Skeletal muscle cell (primary cell): Measurements from ENCODE around the genes JMJD1C, REEP3, HERC4 and STOX1.

DNA sequence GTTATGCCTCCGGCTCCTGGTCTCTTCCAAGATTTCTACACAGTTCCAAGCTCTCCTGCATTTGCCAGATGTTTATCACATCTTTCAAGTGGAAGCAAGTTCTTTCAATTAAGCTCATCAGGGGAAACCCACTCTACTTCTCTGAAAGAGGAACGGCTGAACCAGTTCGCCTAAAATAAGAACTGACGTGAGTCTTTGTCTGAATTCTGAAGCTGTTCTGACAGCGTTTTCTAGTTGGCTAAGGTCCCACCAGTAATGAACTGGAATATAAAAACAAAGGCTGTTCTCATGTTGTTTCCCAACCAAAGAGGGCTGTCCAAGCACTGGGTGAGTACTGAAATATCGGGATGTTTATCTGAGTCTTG, 140.8 kb upstream of the NRBF2 start:
- RRBS = no CpG with 5 or more reads among the region's 6 CpGs

GRCh38 chr10:63115637-63116367, 17.3 kb upstream of the NRBF2 start:
- RRBS = no CpG with 5 or more reads among the region's 8 CpGs

DNA sequence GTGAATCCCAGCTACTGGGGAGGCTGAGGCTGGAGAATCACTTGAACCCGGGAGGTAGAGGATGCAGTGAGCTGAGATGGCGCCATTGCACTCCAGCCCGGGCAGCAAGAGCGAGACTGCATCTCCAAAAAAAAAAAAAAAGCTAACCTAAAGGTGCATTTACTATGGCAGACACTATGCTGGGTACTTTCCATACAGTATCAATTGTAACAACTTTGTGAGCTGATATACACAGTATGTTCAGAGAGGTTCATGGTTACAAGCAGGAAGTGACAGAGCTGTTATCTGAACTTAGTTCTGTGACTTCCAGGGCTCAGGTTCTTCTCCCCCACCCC, 92.5 kb downstream of the NRBF2 start:
- RRBS = no CpG with 5 or more reads among the region's 4 CpGs

DNA sequence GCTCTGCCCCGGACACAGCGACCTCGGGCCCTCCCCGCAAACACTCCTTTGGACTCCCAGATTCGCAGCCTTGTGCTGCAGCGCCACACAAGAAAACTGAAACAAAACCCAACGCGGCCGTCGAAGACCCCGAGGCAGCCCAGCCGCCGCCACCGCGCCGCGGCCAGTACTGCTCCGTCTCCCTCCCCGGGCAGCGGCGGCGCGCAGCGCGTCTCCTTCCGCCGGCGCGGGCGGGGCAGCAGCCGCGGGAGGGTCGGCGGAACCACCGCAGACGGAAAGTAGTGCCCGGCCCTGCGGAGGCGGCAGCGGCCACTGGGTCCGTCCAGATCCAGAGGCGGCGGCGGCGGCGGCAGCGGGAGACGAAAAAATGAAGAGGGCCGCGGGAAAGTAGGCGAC, at the start of gene JMJD1C:
Gene JMJD1C (minus strand): TSS at position 171 of the 396 bp plus-strand sequence.
- RRBS = under 1% methylated on average over 19 of the region's 51 CpGs

DNA sequence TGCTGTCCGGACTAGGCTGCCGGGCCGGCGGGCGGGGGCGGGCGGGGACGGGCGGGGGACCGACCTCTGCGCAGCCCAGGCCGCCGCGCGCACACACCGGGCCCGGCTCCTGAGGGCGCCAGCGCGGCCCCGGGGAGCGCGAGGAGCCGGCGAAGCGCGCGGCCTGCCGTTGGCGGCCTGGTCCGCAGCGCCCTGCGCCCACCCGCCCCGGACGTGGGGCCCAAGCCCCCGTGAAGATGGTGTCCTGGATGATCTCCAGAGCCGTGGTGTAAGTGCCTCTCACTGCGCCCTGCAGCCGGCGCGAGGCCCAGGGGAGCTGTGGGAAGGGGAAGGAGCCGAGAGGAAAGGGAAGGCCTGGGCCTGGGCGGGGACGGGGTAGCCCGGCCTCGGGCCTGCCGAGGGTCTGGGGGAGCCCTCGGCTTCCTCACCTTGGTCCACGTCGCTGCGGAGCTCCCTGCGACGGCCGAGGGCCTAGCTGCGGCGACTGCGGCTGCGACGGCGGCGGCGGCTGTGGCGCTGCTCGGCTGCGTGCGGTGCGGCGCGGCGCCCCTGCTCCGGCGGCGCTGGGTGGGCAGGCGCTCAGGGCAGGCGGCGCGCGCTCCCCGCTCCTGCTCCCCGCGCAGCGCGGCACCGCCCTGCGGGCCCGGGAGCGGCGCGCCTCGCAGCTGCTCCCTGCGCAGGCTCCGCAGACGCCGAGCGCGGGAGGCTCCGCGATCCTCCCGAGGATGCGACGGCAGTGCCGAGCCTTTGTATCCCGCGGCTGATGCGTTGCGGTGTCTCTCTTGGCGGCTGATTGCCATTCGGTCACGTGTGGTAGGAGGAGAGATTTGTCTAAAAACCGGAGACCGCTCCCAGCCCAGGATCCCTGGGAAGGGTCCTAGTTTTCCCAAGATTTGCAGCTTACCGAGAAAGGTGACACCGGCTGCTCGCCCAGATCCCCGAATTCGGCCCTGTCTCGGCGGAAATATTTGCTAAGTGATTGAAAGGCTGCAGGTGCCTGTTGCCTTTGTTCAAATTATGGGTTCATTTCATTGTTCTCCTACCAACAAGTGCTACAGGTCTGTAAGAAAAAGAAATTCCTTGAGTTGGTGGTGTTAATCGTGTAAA, at the start of gene REEP3:
Gene REEP3 (plus strand): TSS at position 92 of the 1,107 bp plus-strand sequence.
- RRBS = under 1% methylated on average over 31 of the region's 120 CpGs

- RRBS = no CpG with 5 or more reads among the region's 12 CpGs
These were observed 2.1 kb downstream of the REEP3 start for GRCh38 chr10:63522961-63524131.

- RRBS = no CpG with 5 or more reads among the region's 4 CpGs
These were observed 191.1 kb downstream of the REEP3 start for GRCh38 chr10:63712257-63712672.

GRCh38 chr10:63866047-63866442, 344.8 kb downstream of the REEP3 start:
- RRBS = no CpG with 5 or more reads among the region's 6 CpGs

- RRBS = no CpG with 5 or more reads among the region's 3 CpGs
These were observed 1512.1 kb downstream of the REEP3 start for GRCh38 chr10:65033264-65033748.

GRCh38 chr10:65891342-65891771, 1034.5 kb upstream of the LRRTM3 start:
- RRBS = no CpG with 5 or more reads among the region's 1 CpG

GRCh38 chr10:67700096-67700377, 4.0 kb upstream of the CTNNA3 start:
- RRBS = no CpG with 5 or more reads among the region's 3 CpGs

- RRBS = no CpG with 5 or more reads among the region's 7 CpGs
These were observed 28.2 kb downstream of the SIRT1 start for GRCh38 chr10:67912552-67913240.

DNA sequence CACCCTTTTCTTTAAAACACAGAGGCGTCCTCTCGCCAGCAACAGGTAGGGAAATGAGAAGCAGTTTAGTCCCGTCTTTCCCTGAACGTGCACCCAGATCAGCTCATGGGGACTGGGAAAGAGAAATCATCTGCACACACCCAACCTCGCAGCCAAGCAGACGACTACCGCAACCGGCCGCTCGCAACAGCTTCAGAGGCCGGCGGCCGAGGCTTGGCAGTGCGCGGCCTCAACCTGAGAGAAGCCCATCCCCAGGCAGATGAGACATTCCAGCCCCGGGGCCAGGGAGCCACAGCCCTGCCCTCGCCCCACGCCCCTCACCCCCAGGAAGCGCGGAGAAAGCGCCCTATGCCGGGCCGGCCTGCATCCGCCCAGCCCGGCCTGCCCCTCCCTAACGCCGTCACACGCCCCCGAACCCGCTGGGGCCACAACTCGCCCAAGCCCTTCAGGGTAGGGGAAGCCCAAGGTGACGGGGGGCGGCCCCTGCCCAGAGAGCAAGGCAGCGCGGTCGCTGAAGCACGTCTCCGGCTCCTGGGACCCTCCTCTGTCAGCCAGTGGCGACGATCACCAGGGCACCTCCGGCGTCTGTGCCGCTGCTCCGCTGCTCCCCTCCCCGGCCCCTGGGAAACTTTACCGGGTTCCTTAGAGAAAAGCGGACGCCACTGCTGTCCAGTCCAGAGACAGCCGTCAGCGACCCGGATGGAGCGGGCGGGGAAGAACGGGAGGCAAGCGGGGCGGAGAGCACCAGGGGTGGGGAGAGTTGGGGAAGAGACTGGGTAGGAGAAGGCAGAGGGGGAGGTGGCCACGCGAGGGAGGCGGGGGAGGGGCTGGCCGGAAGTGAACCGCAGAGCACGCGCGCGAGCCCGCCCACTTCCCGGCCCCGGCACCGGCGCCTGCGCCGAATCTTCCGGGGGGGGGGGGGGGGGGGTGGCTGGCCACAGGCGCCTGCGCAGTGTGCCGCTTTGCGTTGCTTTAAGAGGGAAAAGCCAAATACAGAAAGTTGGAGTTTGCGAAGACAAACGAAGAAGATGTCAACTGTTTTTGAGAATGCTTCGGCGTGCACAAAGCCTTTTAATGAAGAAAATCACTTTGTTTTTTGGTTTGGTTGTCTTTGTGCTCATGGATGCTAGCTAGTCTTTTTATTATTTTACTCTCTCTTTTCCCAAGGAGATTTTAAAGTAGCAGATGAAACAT, at the start of gene HERC4:
Gene HERC4 (minus strand): TSS at position 774 of the 1,194 bp plus-strand sequence.
- RRBS = 1% methylated on average over 32 of the region's 81 CpGs

DNA sequence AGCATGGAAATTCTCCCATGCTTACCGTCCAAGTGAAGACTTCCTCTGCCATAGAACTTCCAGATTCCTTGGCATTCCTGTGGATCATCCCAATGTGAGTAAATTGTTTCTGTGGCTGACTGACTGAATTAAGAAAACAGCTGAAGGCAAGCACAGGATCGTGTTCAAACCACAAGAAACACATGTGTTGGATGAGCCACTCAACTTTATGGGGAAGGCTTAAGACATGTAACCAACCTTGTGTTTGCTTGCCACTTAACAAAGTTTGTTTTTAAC, 2.6 kb upstream of the MYPN start:
- RRBS = no CpG with 5 or more reads among the region's 2 CpGs

DNA sequence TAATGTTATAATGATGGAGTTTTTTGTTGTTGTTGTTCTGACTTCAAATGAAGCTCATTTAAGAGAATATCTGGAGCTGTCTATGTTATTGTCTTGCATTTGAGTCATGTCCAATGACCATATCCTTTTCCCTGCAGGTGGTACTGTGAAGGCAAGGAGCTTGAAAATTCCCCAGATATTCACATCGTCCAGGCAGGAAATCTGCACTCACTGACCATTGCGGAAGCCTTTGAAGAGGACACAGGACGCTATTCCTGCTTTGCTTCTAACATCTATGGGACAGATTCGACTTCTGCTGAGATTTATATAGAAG, 33.5 kb downstream of the MYPN start:
- RRBS = no CpG with 5 or more reads among the region's 4 CpGs

DNA sequence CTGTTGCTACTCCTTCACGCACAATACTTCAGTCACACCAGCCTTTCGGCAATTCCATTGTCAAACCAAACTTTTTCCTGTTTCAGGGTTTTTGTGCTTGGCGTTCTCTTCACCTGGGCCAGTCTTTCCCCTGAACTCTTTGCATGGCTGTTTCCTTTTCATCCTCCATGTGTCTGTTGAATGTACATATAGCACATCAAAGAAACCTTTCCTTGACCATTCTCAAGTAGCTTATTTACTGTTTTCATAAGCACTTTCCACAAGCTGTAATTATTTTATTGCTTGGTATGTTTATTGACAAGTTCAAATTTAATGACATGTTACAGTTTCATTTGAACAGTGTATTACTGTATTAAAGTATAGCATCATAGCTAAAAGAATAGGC, 5.9 kb upstream of the DNA2 start:
- RRBS = no CpG with 5 or more reads among the region's 3 CpGs

GRCh38 chr10:68599931-68600815, 40.0 kb downstream of the TET1 start:
- RRBS = no CpG with 5 or more reads among the region's 18 CpGs

DNA sequence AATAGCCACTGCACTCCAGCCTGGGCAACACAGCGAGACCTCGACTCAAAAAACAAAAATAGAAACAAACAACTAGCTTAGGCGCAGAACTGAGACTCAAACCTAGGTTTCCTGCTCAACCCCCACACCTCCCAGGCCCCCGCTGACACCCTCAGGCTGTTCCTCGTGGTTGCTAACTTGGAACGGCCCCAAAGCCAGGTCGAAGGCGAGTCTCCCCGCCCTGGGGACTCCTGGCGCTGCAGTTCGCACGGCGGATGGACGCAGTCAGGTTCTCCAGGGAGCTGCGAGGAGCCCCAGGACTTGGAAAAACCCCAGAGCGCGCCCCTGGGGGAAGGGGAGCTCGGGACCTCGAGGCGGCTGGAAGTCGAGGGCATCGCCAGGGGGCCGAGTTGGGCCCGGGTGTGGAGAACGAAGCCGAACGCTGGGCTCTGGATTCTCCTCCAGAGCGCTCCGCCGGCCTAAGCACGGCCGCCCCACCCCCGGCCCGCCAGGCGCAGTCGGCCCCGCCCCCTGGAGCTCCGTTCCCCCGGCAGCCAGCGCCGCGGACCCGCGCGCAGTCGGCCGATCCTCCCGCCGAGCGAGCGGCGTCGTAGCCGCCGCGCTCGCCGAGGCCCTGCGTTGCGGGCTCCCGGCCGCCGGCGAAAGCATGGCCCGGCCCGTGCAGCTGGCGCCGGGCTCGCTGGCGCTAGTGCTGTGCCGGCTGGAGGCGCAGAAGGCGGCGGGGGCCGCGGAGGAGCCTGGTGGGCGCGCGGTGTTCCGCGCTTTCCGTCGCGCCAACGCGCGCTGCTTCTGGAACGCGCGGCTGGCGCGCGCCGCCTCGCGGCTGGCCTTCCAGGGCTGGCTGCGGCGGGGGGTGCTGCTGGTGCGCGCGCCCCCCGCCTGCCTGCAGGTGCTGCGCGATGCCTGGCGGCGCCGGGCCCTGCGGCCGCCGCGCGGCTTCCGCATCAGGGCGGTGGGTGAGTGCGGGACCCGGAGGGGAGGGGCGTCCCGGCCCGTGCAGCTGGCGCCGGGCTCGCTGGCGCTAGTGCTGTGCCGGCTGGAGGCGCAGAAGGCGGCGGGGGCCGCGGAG, at the start of gene STOX1:
Gene STOX1 (plus strand): TSS at position 554 of the 1,069 bp plus-strand sequence.
- RRBS = 1% methylated on average over 14 of the region's 129 CpGs

- RRBS = no CpG with 5 or more reads among the region's 8 CpGs
These were observed 22.3 kb upstream of the SRGN start for GRCh38 chr10:69065395-69066306.

DNA sequence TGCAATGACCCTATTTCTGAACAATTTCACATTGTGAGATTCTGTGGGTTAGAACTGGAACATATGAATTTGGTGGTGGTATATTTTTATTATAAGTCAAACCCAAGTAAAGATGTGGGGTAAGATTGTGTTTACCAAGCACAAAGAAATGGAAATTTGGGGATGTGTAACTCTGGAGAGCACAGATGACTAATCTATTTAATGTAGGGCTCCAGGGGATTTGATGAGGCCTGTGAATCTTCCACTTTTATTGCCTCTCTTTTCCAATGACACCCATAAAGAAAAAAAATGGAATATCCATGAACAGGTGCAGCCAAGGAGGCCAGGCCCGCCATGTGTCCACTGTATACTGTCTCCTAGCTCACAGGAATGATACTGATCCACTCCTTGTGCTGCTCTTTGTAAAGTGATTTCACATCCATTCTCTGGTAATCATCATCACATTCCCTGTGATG, 2.8 kb downstream of the SRGN start:
- RRBS = no CpG with 5 or more reads among the region's 1 CpG